Jejunum (tissue), 1 donor: ENCODE measurements around the genes XPOT, HELB and MDM1.

DNA sequence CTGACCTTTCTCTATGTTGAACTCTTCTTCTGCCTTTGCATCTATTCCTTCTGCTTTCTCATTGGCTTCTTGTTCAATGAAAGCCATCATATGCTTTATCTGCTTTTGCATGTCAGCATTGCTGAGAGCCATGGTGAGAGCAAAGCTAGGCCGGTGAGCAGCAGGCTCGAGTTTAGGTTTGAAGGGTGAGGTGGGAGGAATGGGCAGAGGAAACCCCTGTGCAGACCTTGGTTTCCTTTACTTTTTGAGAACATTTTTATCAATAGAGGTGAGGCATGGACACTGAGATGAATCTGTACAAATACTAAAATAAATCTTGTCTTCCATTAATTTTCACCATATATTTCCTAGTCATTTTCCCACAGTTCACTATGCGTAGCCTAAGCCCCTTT is 51.9 kb downstream of the C12orf56 start:
- PRO-cap: no peak

- PRO-cap: bidirectional peak, plus-strand start at chr12:64404399, minus-strand start at chr12:64404194; bidirectional peak, plus-strand start at chr12:64405105, minus-strand start at chr12:64405030
These were observed at the start of gene XPOT for GRCh38 chr12:64404309-64405327. TSS of gene XPOT (plus strand) at chr12:64404392.

DNA sequence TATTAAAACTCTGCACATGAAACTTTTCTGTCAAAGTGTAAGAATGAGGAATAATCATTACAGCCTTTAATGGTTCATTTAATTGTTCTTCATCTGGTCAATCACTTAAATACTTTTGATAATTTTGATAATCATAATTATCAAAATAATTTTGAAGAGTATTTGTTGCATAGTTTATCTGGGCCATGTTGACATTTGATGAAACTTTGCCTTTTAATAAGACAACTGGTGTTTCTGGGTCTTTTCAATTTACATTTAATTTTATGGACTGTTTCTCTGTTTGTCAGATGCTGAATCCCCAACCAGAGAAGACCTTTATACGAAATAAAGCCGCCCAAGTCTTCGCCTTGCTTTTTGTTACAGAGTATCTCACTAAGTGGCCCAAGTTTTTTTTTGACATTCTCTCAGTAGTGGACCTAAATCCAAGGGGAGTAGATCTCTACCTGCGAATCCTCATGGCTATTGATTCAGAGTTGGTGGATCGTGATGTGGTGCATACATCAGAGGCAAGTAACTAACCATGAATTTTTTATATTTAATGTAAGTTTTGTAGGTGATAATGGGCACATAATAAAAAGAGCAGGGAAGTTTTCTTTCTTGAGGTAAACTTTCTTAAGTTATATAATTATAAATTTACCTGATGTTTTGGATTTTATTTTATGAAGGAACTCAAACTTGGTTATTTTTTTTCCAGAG is 14.5 kb downstream of the XPOT start:
- PRO-cap: no peak

GRCh38 chr12:64621102-64621782 is 10.9 kb downstream of the RASSF3 start:
- PRO-cap: no peak

GRCh38 chr12:64635097-64635820 is 25.0 kb downstream of the RASSF3 start:
- PRO-cap: no peak

DNA sequence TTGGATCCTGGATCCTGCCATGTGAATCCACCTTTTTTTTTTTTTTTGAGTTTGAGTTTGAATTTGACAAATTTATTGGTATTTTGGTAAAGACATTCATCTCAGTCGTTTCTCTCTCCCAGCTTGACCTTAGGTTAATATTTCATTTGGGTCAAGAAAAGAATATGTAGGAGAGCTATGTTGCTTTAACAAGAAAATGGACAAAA is 180.1 kb upstream of the HMGA2 start:
- PRO-cap: no peak

DNA sequence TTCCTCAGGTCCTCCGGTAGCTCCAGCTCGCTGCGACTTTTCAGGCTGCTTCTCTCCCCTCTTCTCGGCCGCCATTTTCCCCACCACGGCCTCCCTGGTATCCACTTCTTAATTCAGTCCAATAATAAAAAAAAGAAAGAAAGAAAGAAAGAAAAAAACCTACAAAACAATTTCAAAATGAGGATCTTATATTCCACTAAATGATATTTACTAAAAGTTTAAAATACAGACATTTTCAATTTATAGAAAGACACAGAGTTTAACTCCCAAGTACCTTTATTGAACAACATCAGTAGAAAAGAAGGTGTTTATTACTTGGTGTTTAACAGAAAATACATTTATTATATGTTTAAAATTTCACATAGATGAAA is 177.9 kb upstream of the HMGA2 start:
- PRO-cap: no peak

- PRO-cap: no peak
These were observed 71.6 kb downstream of the HMGA2 start for GRCh38 chr12:65895430-65896766.

- PRO-cap: no peak
These were observed 112.1 kb downstream of the HMGA2 start for GRCh38 chr12:65936325-65936840.

GRCh38 chr12:65962792-65963835 is 138.8 kb downstream of the HMGA2 start:
- PRO-cap: no peak

- PRO-cap: bidirectional peak, plus-strand start at chr12:66302575, minus-strand start at chr12:66302329
These were observed at the start of gene HELB for GRCh38 chr12:66301973-66303179. TSS of gene HELB (plus strand) at chr12:66302493.

GRCh38 chr12:66303507-66304037 is 1.3 kb downstream of the HELB start:
- PRO-cap: no peak

DNA sequence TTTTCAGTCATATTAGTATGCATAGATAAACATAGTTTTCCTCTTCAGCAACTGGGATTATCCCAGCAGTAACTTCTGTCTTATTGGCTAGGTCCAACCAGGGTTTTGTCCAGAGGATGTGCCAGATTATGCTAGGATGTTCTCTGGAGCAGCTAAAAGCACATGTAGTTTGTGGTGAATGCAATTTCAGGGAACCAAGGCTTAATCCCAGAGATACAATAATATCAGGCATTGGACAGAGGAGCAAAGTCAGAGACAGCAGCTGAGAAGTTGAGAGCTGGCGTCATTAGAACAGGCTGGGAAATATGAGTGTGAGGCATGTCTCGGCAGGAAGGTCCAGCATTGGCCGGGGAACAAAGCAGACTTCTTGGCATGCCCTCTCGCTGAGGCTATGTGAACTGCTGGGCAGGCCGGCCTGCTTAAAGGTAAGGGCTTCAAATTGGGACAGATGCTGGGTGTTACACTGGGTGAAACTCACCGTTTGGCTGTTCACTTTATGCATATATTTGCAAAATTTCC is 125.4 kb downstream of the CAND1 start:
- PRO-cap: no peak

GRCh38 chr12:67648162-67648667 is 330 bp upstream of the DYRK2 start:
- PRO-cap: bidirectional peak, plus-strand start at chr12:67648749, minus-strand start at chr12:67648588

DNA sequence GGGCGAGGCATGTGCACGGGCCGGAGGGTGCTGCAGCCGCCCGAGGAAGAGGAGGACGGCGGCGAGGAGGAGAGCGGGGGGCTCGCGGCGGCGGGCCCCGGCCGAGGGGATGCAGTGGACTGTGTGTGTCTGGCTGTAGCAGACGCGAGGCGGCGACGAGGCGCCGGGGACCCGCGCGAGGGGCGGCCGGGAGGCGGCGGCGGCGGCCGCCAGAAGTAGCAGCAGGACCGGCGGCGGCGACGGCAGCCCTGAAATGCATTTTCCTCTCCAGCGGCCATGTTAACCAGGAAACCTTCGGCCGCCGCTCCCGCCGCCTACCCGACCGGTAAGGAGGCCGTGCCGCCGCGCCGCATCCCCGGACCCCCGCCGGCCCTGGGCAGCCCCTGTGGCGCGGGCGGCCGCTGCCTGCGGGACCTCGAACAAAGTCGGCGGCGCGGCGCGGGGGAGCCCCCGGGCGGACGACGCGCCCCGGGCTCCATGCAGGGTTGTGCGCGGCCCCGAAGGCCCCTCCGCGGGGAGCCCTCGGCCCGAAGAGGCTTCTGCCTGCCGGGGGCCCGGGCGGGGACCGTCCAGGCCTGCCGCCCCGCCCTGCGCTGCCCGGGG is 414 bp downstream of the DYRK2 start:
- PRO-cap: unidirectional peak, plus-strand start at position 141 of the sequence; bidirectional peak, plus-strand start at position 231 of the sequence, minus-strand start at position 254 of the sequence

- PRO-cap: no peak
These were observed 9.5 kb downstream of the DYRK2 start for GRCh38 chr12:67657952-67658626.

DNA sequence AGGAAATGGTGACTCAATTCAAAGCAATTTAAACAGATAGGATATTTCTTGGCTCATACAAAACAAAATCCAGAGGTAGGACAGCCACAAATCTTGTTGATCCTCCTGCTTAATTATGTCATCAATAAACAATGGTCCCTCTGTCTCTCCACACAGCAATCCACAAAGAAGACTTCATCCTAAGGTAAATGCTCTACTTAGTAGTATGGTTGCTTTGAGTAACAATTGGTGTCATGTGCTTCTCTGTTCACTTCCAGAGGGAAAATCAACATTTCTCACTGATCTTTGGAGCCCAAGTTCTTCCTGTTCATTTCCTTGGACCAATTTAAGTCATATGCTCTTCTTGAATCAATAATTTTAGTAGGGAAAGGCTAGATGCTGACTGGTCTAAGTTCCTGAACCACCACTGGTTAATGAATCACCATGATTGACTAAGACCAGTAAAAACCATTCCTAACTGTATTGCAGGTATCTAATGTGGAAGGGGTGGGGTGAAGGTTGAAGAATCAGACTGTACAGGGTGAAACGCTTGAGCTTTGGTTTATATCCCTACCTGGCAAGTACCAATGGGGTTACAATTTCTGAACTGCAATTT is 100.0 kb downstream of the DYRK2 start:
- PRO-cap: no peak

DNA sequence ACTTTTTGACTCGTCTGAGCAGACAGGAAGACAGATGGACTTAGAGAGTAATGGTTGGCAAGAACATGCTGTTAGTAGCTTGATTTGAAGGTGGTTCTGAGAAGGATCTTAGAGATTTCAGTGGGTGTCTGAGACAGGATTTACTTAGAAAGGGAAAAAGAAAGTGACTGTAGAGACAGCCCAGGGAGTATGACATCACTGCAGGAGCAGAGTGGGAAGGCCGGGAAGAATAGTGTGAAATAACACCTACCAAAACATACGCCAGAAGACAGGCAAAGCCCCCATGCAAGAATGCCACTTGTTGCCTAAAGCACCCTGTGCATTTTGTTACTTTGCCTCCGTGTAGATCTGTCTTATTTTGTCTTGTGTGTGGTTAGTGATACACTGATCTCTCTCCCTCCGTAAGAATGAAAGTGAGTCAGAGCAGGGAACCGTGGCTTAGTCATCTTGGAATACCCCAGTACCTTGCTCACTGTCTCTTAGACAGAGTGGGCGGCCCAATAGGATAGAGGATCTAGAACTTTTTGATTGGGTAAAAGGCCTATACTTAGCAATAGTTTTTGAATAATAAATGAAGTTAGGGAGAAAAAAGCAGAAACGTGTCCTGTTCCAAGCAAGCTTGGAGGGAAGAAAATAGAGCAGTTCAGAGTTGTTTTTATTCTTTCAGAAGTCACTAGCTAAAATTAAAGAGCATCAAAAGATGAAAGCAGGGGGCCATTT is 179.4 kb downstream of the DYRK2 start:
- PRO-cap: no peak

DNA sequence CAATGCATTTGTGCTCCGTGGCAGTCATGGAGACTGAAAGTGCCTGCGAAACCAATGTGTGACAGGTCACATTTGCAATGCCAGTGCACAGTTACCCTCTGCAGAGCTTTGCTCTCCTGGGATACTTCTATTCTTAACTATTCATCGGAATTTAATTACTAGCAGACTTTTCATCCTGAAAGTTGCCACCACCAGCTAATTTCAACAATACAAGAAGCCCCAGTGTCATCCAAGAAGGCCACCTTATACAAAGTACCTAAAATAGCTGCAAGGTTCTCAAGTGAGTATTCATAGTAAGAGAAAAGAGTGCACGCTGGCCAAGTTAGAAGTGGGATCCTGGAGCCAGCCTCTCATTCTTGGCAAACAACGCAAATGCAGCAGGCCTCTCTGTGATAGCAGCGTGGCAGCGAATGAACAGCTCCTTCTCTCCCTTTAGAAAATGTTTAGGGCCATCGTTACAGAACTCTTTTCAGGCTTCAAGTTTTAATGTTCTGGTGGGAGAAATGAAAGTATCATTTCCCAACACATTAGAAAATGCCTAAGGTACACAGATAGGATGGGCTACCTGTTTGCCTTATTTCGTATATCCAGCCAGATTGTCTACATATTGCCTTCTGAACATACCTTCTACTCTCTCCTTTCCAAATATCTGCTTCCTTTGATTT is 248.3 kb downstream of the IFNG start:
- PRO-cap: no peak

DNA sequence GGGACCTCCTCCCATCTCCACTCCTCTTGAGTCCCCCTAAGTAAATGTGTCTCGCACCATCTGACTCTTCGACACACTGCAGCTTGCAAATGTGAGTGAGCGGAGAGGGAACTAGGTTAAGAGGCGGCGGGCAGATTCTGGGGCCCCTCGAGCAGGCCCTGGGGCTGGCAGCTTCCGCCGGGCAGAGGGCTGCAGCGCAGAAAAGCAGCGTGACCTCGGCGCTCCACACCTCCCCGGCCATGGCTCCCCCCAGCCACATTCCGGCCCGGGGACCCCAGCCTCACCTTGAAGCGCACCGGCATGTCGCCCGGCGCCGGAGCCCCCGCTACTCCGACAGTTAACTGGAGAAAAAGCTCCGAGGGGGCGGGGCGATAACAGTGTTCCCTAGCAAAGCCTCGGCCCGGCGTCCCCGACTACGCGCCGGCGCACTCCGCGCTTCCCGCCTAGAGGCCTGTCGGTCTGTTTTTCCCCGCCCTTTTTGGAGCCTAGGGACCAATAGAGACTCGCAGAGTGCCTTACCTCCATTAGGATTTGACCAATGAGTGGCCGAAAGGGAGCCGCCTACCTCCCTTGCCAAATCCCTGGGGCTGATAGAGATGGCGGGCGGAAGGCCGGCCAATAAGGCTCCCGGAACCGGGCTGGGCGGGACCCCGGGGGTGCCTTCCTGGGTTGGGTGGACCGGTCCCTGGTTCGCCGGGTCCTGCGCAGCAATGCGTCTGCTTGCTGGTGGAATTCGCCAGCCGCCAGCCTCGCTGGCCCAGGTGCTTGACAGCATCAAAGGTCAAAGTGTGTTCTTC is at the start of gene MDM1:
MDM1 (minus strand) TSS at position 419 of the 797 bp plus-strand sequence.
- PRO-cap: bidirectional peak, plus-strand start at position 689 of the sequence, minus-strand start at position 417 of the sequence